ENCODE results near the genes TMEM106C and CCNT1.

- RAMPAGE, long total RNA = no peak
- RRBS = no CpG with 5 or more reads among the region's 11 CpGs
These were observed 774 bp upstream of the HDAC7 start for GRCh38 chr12:47820399-47820955.

- RAMPAGE, long total RNA = no peak
- RRBS = no CpG with 5 or more reads among the region's 4 CpGs
These were observed 15.8 kb downstream of the VDR start for GRCh38 chr12:47889029-47889393.

DNA sequence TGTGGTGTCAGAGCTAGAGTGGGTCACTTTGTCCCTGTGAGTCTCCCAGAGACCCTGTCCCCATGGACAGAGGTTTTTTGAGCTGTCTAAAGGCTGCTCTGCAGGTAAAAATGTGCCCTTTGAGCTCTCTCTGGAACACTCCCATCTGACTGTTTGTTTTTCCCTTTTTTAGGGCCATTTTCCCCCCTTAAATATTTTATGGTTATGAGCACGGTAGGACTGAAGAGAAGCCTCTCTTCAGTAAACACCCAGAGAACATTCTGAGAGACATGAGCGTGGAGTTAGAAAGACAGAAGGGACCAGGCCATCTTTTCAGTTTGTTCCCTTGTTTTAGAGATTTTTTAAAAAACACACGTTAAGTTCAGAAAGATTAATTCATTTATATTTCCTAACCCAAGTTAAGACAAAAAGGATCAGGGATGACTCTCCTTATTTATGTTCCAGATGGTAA, 3.4 kb upstream of the VDR start:
- RAMPAGE, long total RNA = no peak
- RRBS = no CpG with 5 or more reads among the region's 3 CpGs

- RAMPAGE, long total RNA = no peak
These were observed 8.1 kb upstream of the VDR start for GRCh38 chr12:47912903-47913234.

- RAMPAGE, long total RNA = start-site peak on the plus strand at chr12:47963601-47963660, 163 and 63 reads in 2 replicates
- RRBS = 7% methylated on average over 3 of the region's 68 CpGs
These were observed at the start of gene TMEM106C for GRCh38 chr12:47963225-47964108. TSS of gene TMEM106C (plus strand) at chr12:47963596.

DNA sequence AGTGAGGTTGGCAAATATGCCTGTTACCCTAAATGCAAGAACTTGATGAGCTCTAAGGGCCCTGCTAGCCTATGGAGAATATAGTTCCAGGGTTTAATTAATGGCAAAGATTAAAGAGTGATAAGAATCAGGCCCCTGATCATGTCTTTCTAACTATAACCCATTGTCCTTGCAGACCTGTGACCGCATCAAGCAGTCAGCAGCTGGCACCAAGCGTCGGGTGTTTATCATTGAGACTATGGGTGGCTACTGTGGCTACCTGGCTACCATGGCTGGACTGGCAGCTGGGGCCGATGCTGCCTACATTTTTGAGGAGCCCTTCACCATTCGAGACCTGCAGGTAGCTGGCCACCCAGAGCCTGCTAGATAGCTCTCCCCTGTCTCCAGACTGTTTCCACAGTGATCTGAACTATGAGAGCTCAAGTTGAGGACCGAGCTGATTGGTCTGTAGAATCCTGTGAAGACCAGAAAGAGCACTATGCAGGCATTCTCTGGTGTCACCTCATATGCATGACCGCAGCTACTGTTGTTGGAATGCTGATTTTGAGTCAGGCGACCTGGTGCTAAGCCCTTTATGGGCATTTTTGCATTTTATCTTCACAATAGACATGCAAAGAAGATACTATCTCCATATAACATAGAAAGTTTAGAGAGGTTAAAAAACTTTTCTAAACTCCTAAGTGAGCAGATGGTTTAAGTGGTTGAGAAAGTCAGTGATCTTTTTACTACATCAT, 14.5 kb downstream of the ASB8 start:
- RAMPAGE, long total RNA = no peak
- RRBS = no CpG with 5 or more reads among the region's 8 CpGs

GRCh38 chr12:48151119-48151594, 6.2 kb downstream of the ASB8 start:
- RAMPAGE, long total RNA = no peak
- RRBS = no CpG with 5 or more reads among the region's 1 CpG

- RAMPAGE, long total RNA = no peak
- RRBS = no CpG with 5 or more reads among the region's 24 CpGs
These were observed 780 bp downstream of the CCDC184 start for GRCh38 chr12:48184281-48184566.

DNA sequence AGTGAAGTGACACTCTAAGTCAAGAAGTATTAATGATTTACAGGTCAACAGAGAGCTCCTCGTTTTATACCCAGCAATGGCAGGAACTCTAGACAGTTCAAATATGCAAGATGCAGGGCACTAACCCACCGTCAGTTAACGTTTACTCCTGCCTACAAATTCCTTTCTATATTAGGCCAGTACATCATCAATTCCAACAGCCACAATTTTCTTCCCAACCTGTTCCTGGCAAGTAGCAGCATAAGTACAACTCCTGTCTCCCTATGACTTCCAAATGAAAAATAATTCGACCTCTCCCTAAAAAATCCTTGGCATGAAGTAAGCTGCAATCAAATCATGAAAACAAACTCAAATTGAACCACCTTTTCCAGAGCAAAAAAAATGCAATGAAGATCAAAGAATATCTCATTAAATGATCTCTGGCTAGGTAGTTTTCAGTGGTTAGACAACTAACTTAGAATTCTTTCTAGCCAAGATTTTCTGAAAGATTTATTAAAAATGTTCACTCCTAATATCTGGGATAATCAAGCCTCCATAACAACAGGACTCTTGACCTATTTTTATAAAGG, 9.1 kb upstream of the KANSL2 start:
- RAMPAGE, long total RNA = no peak
- RRBS = no CpG with 5 or more reads among the region's 4 CpGs

DNA sequence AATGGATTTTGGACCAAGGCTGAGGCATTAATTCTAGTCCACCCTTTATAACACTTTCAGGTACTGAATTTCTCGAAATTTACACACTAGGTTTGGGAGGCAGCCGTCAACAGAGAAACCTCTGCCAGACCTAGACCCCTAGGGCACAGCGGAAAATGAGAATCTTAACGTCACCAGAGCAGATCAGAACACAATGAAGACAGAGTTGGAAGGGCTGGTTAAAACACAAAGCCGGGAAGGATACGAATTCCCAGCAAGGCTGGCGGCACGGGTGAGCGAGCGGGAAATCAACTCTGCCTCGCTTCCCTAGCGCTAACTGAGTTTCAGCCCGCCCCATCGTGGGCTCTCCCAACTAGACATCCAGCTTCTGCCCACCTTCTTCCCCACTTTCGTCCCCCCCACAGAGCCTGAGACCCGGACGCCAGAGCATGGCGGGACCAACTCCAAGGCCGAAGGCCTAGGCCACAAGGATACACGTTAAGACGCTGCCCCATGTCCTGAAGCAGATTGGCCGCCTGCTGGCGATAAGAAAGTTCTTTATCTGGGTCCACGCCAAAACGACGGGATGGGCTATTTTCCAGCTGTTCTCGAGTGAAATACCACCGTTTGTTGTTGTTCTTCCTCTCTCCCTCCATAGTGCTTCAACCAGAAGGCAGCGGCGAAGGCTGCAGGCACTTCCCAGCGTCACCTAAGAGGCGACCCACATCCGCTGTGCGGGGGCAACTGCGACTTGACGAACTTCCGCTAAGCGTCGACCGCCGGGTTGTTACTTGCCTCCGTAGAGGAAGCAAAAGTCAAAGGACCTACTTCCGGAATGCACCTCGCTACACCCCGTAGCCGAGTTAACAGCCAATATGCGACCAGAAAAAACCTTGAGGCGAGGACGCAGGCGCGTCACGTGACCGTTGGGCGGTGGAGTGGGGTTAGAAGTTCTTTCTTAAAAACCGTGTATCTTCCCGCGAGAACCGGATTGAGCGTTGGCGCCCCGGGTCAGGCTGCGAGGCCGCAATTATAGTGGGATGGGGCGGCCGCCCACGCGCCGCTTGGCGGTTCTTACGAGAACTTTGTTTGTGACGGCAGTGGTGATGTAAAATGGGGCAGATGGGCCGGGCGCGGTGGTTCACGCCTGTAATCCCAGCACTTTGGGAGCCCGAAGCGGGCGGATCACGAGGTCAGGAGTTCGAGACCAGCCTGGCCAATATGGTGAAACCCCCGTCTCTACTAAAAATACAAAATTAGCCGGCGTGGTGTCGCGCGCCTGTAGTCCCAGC, at the start of gene CCNT1:
CCNT1 (minus strand) TSS at position 667 of the 1,271 bp plus-strand sequence.
- RAMPAGE, long total RNA = no peak
- RRBS = no CpG with 5 or more reads among the region's 86 CpGs

GRCh38 chr12:48775684-48776780, 12.9 kb downstream of the ADCY6 start:
- RAMPAGE, long total RNA = no peak
- RRBS = no CpG with 5 or more reads among the region's 34 CpGs

DNA sequence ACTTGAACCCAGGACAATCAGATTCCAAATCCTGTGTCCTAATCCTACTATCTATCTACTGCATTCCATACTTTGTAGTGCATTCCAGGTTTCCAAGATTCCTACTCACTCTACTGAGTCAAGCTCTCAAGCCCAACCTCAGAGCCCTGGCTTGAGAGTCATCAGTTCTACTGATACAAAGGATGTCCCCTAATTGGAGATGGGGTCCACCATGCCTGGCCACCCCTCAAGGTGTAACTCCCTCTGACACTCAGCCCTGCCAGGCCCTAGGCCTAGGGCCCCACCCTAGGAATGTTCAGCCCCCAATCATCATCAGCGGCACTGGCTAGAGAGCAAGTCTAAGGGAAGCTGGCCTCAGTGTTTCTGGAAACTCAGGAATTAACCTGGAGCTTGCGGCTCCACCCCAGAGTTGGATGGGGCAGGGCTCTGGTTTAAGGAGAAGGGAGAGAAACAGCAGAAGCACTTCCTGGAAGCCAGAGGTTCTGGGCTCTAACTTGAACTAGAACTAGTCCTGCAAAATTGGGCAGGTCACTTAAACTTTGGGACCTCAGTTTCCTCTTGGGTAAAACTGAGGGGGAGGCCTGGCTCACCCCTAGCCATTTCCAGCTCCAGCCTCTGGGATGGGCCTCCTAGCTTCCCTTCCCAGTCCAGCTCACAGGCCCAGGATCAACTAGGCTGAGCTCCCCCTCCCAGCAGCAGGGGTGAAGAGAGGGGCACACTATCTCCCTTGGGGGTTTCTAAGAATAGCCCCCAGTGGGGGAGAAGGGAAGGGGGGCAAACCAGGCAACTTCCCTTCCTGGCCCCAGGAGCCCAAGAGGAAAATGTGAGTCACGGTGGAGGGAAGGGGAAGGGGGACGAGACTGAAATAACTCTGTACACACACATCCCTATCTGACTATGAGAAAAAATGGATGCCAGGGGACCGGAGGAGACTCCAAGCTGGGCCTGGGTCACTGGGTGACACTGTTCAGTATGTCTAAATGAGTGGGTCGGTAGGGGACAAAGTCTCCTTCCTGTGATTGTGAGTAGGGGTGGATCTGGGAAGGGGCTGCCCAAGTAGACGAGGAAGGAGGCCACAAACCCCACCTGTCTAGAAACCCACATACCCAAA, 9.2 kb downstream of the ADCY6 start:
- RAMPAGE, long total RNA = no peak
- RRBS = no CpG with 5 or more reads among the region's 7 CpGs

DNA sequence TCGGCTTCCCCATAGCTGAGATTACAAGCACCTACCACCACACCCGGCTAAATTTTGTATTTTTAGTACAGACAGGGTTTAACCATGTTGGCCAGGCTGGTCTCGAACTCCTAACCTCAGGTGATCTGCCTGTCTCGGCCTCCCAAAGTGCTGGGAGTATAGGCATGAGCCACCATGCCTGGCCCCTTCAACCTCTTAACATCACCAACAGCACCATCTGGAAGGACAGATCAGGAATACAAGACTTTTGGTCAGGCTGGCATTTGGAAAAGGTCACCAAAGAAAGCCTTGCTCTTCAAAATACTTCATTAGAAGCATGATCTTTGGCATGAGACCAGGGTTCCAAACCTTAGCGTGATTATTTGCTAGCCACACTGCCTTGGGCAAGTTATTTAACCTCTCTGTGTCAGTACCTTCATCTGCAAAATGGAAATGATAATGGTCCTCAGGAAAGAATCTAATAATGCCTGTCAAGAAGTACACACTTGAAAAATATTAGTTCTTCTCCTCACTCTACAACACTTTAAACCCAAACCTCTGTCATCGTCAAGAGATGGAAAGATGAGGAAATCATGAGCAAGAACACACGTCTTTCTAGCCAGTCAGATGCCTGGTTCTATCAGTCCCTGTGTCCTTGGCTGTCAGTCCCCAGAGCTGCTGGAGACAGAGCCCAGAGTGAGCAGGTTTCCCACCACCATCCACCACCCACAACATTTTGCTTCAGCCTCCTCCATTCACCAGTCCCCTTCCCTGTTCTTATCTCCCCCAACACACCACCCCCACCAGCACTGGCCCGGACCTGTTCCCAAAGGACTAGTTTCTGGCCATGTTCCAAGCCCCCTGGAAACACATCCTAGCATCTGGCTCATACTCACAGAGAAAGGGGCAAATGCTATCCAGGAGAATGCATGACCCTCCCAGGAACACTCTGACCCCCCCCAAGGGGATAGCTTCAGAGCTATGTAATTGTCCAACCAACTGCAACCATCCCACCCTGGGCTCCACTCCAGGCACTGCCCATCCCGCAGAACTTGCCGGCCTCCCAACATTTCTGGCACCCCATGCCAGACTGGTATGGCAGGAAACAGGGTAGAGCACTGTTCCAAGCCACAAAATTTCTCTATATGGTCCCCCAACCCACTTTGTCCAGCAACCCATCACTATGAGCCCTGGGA, 2.0 kb downstream of the ADCY6 start:
- RAMPAGE, long total RNA = no peak
- RRBS = no CpG with 5 or more reads among the region's 10 CpGs

DNA sequence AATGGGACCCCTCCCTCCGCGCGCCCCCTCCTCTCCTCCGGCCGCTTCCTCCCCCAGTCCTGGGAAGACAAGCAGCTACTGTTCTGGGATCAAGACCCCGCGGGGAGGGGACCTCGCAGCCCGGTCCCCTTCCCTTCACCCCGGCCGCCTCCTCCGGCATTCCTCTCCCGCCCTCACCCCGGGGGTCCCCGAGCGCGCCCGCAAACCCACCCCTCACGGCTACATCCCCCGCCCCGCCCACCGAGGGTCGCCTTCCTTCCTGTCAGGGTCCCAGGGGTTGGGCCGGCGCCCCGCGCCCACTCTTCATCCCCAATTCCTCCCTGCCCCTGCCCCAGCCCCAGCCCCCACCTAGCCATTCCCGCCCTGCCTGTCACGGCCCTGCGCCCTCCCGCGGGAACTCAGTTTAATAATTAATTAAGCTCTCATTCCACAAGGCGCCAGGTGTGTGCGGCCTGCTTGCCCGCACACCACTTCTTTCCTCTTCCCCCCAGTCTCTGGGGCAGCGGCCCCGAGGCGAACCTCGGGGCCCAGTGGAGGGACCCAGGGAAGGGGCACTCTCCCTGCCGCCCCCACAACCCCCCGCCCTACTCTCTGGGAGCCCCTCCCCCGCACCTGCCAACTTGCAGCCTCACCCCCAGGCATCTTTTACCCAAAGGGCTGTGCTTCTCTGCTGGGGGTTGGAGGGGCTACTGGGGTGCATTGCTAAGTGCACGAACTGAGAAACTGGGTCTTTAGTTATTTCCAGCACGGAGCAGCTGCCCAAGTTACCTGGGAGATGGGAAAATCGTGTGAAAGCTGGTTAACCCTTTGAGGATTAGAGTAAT, 573 bp upstream of the ADCY6 start:
- RAMPAGE, long total RNA = no peak
- RRBS = under 1% methylated on average over 12 of the region's 45 CpGs

GRCh38 chr12:48815078-48815805, 3.1 kb upstream of the CACNB3 start:
- RAMPAGE, long total RNA = no peak
- RRBS = 2% methylated on average over 19 of the region's 50 CpGs

- RAMPAGE, long total RNA = no peak
- RRBS = no CpG with 5 or more reads among the region's 3 CpGs
These were observed 1.9 kb upstream of the CACNB3 start for GRCh38 chr12:48816251-48816879.

DNA sequence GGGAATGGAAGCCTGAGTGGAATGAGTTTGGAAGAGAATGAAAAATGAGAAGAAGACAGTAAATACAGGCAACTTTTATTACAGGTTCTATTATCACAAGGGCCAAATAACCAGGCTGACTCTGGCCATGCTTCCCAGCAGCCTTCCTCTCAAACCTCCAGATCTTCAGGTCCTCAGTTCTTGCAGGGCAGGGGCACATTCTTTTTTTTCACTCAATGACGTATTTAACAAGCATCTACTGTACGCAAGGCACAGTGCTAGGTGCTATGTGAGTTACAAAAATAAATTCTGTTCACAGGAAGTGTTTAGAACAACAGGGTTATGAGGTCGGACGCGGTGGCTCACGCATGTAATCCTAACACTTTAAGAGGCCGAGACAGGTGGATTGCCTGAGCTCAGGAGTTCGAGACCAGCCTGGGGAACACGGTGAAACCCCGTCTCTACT, 1.1 kb downstream of the DDX23 start:
- RAMPAGE, long total RNA = no peak
- RRBS = no CpG with 5 or more reads among the region's 10 CpGs

GRCh38 chr12:48938549-48939378, 13.5 kb upstream of the FKBP11 start:
- RAMPAGE, long total RNA = no peak
- RRBS = no CpG with 5 or more reads among the region's 12 CpGs

DNA sequence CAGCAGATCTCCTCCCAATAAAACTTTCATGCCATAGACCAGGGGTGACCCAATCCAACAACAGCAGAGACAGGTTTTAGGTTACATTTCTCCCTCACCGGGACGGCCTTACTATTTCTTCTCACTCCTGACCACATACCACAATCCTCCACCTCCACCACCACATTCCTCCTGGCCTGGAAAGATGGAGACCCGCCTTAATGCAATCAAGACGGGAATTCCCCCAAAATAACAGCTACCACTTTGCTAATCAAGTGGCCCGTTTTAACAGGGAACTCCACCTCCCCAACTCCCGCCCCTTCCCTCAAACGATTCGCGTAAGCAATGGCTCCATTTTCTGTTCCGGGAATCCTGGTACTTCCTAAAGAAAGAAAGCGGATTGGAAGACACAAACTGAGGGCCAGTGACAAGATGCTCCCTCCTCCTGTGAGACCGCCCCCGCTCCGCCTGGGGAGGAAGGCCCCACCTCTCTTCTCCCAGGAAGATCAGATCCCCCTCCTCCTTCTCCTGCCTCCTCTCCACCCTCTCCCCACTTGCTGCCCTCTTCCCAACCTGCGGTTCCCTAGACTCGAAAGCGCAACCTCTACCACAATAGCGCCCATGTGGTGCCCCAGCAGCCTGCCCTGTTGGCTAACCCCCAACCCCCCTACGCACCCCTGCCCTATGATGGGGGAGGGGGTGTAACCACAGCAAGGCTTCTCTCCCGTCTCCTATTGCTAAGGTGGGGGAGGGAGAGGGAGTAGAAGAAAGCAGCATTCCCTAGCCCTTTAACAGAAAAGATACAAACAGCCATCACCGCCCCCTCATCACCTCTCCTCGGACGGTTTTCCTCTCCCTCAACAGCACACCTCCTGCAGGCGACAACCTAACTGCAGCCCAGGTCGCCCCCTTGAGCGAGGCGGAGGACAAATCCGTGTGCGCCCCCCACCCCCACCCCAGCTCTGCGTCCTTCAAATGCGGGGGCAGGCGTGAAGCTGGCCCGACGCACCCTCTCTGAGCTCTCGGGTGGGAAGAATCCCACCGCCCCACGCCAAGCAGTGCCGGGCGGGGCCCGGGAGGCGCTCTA, 779 bp downstream of the ARF3 start:
- RAMPAGE, long total RNA = no peak
- RRBS = 2% methylated on average over 2 of the region's 41 CpGs

- RAMPAGE, long total RNA = no peak
- RRBS = no CpG with 5 or more reads among the region's 9 CpGs
These were observed 873 bp upstream of the WNT1 start for GRCh38 chr12:48977190-48977707.